NT2/D1 (cell line): ENCODE measurements around the genes SYDE2 and SELENOF.

DNA sequence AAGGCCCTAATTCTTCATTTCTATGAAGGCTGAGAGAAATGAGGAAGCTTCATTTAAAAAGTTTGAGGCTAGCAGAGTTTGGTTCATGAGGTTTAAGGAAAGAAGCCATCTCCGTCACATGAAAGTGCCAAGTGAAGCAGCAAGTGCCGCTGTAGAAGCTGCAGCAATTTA, 2.8 kb upstream of the SSX2IP start:
- RRBS, 2 experiments = no CpG with 5 or more reads among the region's 2 CpGs

DNA sequence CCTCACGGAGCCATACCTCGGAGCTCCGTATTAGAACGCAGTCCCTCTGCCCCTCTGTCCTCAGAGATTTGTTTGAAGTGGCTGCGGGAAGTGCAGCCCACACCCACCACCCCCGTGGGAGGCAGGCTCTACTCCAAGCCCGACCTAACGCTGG, 338 bp upstream of the LPAR3 start:
- RRBS, 2 experiments = no CpG with 5 or more reads among the region's 8 CpGs

GRCh38 chr1:84998677-84999419, 1.9 kb upstream of the MCOLN2 start:
- RRBS, 2 experiments = no CpG with 5 or more reads among the region's 14 CpGs

DNA sequence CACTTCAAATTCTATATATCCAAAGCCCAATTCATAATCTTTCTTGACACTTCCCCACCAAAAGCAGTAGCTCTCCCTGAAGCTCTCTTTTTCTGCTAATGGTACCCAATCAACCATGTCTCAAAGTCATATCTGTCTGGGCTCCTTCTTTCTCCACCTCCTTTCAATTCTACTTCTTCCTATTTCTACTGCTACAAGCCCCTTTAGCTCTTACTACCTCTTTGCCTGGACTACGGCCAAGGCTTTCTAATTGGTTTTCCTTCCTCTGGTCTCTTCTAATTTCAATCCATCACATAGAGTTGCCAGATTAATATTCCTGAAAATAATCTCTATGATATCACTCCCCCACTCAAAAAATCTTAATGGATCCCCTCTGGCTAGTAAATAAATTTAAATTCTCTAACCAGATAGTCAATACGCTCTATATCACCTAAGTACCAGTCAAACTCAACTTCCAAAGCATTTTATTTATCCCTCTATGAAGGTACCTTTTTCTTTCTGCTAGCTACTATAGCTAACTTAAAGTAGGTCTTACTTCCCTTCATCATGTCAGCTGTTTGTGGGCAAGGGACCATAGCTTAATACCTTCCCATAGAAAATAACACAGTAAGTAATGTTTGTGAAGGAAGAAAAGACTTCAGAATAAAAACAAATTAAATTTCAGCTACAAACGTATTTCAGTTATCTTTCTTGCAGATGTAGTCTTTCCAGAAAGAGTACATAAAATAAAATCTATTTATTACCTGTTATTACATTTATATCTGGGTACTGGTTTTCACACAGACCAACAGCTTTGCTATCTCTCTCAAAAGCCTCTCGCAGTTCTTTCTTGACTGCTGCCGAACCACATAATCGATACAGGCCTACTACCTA, 23.2 kb downstream of the SYDE2 start:
- RRBS, 2 experiments = no CpG with 5 or more reads among the region's 6 CpGs

GRCh38 chr1:85198795-85199414, 1.9 kb downstream of the SYDE2 start:
- RRBS, 2 experiments = no CpG with 5 or more reads among the region's 2 CpGs

DNA sequence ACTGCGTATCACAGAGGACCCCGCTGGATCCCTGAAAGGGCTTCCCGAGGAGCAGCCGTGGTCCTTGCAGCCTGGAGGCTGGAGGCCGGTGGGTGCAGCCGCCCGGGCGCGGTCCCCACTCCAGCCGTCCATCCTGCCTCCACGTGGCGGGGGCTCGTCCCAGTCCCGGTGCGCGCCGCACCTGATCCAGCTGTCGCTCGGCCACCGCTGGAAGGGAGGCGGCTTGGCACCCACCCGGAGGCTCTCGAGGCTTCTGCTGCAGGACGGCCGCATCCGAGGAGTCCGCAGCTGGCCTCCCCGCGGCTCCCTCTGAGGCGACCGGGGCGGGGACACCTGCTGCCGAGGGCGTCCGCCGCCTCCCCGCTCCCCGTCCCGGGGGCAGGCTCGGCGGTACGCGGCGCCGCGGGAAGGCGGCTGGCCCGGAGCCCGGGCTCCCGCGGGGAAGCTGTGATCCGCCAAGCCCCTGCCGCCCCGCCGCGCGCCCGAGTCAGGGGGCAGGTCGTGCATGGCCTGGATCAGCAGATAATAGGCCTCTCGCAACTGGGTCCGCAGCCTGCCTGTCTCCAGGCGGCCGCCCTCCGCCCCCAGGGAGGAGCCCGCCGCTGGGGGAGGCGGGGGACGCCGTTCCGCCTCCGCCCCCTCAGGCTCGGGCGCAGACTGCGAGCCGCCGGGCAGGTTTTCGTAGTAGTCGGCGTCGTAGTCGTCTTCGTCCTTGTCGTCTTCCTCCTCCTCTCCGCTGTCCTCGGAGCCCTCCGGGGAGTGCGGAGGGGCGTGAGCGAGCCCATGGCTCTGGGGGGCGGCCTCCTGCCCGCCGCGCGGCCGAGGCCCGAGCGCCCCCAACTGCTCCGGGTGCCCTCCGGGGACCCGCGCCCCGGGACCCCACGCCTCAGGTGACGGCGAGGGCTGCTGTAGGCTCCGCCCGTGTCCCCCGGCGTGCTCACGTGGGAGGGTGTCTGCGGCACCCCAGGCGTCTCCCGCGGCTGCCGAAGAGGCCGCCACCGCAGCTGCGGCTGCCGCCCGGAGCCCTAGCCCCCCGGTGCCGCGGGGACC, at the start of gene SYDE2:
Gene SYDE2, minus strand, starts transcription at position 527 of the 1,050 bp plus-strand sequence.
- RRBS, 2 experiments = under 1 to 2% methylated on average over 75 of the region's 123 CpGs

DNA sequence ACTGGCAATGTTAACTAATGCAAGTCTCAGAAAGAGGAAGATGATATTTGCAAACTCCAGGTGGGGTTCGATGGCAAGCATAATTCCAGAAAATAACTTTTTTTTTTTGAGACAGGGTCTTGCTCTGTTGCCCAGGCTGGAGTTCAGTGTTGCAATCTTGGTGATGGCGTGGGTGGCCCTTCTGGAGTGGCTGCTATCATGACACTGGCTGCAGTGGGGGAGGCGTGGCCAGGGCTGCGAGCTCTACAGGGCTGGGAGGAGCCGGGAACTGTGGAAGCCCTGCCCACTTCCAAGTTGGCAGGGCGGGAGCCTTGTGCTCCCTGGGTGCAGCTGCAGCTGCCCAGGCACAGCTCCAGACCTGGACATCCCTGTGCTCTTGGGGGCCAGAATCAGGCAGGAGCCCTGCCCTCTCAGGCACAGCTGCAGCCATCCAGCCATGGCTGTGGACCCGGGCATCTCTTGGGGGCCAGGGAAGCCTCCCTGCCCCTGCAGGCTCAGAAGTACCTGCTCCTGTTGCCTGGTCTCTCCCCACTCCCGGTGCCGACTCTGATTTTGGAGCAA, 7.1 kb upstream of the BCL10 start:
- RRBS, 2 experiments = 95 to 98% methylated on average over 2 of the region's 9 CpGs

DNA sequence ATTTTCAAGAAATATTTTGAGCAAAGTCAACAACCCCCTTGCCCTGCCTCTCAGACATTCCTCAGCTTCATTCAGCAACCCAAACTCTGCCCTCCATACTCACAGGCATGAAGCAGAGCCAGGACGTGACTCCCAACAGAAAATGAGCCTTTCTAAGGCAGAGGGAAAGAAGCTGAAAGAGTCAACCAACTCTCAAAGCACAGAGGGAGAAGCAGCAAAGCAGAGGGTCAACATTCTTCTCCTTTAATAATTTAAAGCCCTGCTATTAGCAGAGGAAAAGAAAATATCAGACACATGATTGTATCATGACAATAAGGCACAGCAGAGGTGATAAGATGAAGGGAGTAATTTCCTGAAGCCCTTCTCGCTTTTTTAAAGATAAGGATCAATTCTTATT, 35.5 kb upstream of the CCN1 start:
- RRBS, 2 experiments = no CpG with 5 or more reads among the region's 2 CpGs

GRCh38 chr1:85606905-85607943, 26.7 kb downstream of the CCN1 start:
- RRBS, 2 experiments = no CpG with 5 or more reads among the region's 11 CpGs

DNA sequence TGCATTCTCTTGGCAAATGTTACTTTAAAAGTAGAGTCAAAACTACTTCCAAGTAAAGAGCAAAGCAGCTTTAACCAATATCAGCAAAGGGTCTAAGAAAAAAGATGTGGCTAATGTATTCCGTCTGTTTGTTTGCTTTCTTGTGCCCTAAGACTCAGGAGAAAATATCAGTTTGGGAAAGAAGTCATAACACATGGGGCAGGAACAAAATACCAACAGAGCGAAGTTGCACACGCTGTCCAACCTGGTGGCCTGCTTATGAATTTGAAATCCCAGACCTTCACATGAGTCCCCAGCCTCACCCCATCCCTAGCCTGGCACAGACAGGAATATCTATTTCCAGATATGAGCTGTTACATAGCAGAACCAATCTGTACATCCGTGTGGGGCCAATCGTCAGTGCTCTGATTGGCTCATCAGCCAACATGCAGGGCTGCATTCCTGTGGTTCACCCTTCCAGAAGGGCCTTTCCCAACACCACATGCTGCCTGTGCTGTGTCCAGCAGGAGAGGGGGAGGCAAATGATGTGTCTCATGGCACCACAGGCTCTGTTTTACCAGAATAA, 31.2 kb downstream of the CCN1 start:
- RRBS, 2 experiments = no CpG with 5 or more reads among the region's 5 CpGs

DNA sequence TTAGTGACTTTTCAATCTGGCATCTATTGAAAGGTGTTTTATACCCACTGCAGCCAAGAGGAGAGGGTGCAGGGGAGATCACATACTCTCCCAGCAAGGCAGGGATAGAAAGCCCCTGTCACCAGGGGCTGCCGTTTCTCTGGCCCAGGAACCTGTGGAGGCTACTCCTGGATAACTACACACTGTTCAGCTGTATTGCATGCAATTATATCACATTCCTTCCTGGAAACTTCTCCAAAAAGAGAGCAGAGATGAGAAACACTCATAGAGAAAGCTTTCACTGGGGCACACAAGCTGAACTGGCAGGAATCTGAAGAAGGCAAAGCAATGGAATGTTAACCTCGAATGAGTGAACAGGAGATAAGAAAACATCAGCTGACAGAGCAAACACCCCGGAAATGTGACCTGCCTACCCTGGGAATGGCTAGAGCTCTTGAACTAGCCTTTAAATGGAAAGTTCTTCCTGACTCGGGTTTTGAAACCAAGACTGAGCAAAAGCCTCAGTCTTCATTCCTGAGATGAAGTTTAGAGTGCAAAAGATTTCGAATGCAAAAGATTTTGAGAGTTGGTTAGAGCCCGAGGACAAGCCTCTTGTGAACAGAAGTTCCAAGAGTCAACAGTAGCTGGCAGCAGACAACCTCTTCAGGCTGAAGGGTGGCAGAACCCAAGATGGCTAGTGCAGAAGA, 32.2 kb downstream of the CCN1 start:
- RRBS, 2 experiments = no CpG with 5 or more reads among the region's 6 CpGs

- RRBS, 2 experiments = no CpG with 5 or more reads among the region's 9 CpGs
Measured at GRCh38 chr1:86523279-86523634, 23.6 kb upstream of the CLCA4 start.

DNA sequence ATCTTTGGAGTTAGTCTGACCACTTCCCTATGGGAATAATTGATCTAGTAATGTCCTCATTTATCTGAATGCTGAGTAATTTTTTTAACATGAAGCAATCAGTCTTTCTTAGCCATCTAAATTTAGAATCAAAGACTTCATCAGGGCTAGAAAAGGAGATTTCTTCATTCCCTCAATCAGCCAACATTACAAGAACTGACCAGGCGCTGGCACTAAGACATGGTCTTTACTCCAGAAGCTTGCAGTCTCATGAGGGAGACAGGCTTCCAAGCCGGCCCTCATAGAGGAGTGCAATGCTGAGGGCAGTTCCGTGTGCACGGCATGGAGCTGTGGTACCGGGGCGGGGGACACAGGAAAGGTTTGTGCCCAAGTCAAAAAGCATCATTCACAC, 84.5 kb downstream of the SH3GLB1 start:
- RRBS, 2 experiments = 89 to 92% methylated on average over 4 of the region's 6 CpGs

GRCh38 chr1:86862527-86862965, 51.4 kb downstream of the SELENOF start:
- RRBS, 2 experiments = no CpG with 5 or more reads among the region's 1 CpG

GRCh38 chr1:86913326-86914543, at the start of gene SELENOF:
TSS of gene SELENOF (minus strand) at chr1:86914126.
- RRBS, 2 experiments = no CpG with 5 or more reads among the region's 53 CpGs

DNA sequence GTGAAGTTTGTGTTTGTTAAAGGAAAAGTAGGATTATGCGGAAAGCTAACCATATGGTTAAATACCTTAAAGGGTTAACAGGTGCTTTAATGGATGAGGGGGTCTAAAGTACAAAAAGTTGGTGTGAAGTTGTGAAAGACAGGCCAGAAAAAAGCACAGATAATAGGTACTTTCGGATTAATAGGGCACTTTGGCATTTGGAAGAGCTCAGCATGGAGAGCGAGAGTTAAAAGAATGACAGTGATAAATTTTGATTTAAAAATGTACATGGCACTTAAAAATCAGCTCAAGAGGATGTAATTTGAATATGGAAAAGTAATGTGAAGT, 1.5 kb downstream of the HS2ST1 start:
- RRBS, 2 experiments = no CpG with 5 or more reads among the region's 3 CpGs

GRCh38 chr1:87226189-87226962, 102.3 kb upstream of the LMO4 start:
- RRBS, 2 experiments = no CpG with 5 or more reads among the region's 10 CpGs

DNA sequence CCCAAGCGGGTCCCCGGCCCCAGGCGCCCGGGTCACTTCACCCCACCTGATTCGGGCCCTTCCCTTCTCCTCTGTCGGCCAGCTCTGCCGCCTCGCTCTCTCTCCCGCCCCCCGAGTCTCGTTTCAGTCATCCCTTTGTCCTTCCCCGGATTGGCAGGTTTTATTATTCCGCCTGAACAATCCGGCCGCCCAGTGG, 559 bp upstream of the LMO4 start:
- RRBS, 2 experiments = 3 to 4% methylated on average over 2 to 5 of the region's 15 CpGs

- RRBS, 2 experiments = 1 to 2% methylated on average over 29 to 30 of the region's 64 CpGs
Measured at GRCh38 chr1:87335002-87335776, 6.5 kb downstream of the LMO4 start.

GRCh38 chr1:87449137-87450173, 120.8 kb downstream of the LMO4 start:
- RRBS, 2 experiments = no CpG with 5 or more reads among the region's 9 CpGs